Measurements from ENCODE around the genes MUC17, COL26A1, CUX1 and RASA4B.

DNA sequence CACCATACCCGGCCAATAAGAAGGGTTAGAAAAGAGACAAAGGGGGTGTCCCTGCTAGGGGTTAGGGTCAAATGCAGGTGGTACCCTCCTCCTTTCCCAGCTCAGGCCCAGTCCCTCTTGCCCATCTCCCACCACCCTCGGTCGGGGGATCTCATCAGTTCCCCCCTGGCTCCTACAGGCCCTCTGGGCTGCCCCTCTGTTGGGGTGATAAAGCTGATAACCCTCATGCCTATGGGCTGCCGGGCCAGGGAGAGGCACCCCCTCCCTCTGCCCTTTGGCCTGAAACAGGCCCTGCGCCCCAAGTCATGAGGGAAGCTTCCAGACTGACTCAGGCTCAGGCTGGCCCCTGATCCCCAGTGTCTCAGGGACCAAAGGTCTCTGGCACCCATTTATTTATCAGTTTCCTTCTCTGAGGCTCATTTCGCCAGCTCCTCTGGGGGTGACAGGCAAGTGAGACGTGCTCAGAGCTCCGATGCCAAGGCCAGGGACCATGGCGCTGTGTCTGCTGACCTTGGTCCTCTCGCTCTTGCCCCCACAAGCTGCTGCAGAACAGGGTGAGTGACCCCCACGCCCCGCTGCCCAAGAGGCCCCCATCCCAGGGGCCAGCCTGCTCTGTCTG is at the start of gene MUC17:
TSS of gene MUC17 (plus strand) at position 418 of the 619 bp plus-strand sequence.
- RRBS = no CpG with 5 or more reads among the region's 12 CpGs

DNA sequence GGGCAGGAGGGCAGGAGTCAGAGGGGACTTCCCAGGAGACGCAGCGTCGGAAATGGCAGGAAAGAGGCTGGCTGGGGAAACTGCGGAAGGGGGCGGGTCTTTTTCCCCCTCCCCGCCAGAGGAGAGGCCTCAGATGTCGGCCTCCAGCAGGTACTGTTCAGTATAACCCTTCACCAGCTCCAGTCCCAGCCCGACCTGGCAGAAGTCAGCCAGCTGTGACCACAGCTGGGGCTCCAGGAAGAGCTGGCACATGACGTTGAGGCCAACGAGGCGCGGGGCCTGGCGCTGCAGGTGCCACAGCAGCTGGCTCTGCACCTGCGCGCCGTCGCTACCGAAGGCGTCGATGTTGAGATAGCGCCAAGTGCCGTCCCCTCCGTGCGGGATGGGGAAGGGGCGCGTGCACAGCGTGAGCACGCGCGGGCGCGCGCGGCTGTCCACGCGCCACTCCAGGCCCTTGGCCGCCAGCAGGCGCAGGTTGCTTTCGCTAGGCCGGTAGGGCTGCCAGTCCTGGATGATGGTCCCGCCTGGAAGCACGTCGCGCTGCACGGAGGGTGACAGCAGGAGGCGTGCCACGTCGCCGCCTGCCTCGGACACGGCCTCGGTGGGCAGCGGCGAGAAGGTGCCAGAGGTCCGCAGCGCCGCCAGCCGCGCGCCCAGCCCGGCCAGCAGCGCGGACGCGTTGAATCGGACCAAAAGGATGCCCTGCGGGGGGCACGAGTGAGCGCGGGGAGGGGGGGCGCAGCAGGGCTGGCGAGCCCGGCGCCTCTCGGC is 6.8 kb upstream of the VGF start:
- RRBS = 3% methylated on average over 12 of the region's 75 CpGs

GRCh38 chr7:101214770-101215172 is 2.6 kb downstream of the PLOD3 start:
- RRBS = no CpG with 5 or more reads among the region's 12 CpGs

GRCh38 chr7:101235723-101235999 is 1.9 kb downstream of the CLDN15 start:
- RRBS = no CpG with 5 or more reads among the region's 6 CpGs

DNA sequence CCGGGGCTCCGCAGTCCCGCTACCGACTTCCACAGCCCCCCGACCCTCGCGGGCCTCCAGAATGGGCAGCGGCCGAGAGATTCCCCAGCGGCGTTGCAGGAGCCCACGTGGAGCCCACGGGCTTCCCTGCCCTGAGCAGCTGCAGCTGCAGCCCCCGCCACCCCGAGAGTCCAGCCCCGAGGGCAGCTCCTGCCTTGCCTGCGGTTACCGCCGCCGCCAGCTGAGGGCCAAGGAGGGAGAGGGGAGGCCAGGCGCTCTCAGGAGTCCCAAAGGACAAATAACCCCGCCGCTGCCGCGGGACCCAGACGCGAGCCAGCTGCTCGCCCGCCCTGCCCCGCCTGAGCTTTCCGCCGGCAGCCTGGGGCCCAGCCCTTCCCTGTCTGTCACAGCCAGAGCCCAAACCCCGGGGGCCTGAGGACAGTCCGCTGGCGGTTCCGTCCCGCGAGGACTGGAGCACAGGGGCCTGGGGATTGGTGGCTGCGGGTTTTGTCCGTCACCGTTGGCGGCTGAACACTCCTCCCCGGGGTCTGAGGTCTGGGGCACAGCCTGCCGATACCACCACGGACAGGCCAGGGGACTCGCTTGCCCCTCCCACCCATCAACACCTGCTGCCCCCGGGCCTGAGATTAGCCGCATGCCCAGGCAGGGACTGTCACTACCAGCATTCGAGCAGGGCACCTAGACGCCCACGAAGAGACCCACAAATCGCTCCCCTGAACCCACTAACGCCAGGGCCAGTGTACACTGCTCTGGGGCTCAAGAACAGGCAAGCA is 21.5 kb downstream of the IFT22 start:
- RRBS = 14% methylated on average over 4 of the region's 53 CpGs

DNA sequence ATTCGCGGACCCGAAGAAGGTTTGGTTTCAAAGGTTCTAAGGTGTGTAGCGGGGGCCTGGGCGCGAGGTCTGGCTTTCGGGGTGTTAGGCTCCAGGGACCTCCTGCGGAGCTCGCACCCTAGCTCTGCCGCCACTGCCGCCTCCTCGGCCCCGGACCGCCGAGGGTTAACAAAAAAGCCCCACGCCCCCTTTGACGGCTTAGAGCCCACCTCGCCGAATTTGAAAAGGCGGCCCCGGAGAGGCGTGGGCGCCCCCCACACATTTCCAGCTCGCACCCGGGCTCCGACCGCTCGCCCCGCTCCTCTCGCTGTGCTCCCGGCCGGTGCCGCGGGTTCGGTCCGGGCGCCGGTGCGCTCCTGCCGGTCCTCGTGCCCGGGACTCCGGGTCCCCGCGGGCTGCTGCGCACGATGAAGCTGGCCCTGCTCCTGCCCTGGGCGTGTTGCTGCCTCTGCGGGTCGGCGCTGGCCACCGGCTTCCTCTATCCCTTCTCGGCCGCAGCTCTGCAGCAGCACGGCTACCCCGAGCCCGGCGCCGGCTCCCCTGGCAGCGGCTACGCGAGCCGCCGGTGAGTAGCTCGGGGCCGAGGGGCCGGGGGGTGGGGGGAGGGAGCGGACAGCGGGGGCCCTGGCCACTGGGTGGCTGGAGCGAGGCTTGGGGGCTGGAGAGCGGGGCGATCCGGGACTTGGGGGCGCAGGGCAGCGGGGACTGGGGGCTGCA is at the start of gene COL26A1:
TSS of gene COL26A1 (plus strand) at position 250 of the 717 bp plus-strand sequence.
- RRBS = 5% methylated on average over 42 of the region's 75 CpGs

GRCh38 chr7:101537177-101537589 is 91.9 kb downstream of the MYL10 start:
- RRBS = 71% methylated on average over 4 of the region's 8 CpGs

- RRBS = no CpG with 5 or more reads among the region's 21 CpGs
These were observed 26.9 kb downstream of the MYL10 start for GRCh38 chr7:101602127-101602739.

DNA sequence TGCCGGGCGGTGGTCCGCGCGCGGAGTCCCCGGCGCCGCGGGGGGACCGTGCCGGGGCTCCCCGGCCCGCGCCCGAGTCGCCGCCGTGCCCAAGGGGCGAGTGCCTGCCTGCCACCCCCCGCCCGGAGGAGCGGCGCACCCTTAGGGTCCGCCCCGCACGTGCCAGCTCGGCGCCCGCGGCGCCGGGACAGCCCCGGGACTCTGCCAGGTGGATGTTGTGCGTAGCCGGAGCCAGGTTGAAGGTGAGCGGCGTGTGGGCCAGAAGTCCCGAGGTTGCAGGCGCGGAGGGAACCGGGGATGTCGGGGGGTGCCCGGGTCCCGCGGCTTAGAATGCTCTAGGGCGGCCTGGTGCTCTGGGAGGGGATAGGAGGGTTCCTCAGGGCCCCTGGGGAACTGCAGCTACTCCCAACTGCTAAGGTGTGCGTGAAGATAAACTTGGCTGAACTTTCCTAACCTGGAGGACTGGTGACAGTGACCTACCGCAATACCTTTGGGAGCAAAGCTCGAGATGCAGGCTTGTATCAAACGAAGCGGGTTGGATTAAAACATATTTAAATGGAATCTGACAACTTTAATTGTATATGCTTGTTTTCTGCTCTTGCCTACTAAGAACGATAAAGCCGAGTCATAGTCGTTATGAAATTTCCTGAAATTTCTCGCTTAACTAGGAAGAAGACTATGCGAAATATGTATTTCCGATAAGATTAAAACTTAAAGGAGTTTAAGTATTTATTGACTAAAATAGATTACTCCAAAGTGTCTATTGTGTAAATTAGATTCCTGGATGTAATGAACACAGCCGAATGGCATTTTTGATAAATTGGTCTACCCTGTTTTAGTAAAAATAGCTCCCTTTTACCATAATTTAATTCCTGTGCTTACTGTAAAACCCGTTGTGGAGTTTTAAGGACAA is at the start of gene CUX1:
TSS of gene CUX1 (plus strand) at position 199 of the 913 bp plus-strand sequence.
- RRBS = 5% methylated on average over 28 of the region's 60 CpGs

- RRBS = 42% methylated on average over 1 of the region's 14 CpGs
These were observed 41.6 kb downstream of the CUX1 start for GRCh38 chr7:101858844-101859544.

DNA sequence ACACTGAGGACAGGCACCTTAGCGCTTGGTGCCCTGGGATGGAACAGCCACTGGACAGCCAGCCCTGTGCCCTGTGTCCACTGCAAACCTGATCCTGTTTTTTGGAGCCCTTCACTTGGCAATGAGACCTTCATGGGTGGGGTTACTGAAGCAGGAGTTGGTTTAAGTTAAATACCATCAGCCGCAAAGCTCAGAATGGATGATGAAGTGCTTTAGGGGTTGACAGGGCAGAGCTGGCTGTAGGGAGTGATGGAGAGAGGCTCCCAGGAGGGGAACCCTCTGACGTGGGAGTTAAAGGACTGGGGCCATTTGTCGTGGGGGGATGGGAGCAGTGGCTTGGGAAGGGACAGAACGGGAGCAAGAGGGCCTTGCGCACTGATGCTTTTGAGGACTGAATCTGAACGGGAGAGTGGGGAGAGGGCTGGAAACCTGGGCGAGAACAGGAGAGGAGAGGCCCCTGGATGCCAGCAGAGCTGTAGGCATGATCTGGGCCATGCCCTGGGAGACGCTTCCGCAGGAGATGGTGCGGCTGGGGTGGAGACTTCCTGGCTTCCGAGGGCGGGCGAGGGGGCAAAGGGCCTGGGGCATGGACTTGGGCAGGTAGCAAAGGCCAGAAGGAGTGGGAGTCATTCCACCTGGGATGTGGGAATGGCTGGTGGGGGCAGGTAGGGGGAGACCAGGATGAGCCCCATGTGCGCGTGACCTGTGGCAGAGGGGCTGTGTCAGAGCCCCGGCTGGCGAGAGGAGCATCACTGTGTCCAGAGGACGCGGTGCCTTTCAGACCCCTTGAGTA is 51.3 kb downstream of the CUX1 start:
- RRBS = no CpG with 5 or more reads among the region's 20 CpGs

- RRBS = 92% methylated on average over 3 of the region's 17 CpGs
These were observed 52.9 kb downstream of the CUX1 start for GRCh38 chr7:101869998-101871060.

DNA sequence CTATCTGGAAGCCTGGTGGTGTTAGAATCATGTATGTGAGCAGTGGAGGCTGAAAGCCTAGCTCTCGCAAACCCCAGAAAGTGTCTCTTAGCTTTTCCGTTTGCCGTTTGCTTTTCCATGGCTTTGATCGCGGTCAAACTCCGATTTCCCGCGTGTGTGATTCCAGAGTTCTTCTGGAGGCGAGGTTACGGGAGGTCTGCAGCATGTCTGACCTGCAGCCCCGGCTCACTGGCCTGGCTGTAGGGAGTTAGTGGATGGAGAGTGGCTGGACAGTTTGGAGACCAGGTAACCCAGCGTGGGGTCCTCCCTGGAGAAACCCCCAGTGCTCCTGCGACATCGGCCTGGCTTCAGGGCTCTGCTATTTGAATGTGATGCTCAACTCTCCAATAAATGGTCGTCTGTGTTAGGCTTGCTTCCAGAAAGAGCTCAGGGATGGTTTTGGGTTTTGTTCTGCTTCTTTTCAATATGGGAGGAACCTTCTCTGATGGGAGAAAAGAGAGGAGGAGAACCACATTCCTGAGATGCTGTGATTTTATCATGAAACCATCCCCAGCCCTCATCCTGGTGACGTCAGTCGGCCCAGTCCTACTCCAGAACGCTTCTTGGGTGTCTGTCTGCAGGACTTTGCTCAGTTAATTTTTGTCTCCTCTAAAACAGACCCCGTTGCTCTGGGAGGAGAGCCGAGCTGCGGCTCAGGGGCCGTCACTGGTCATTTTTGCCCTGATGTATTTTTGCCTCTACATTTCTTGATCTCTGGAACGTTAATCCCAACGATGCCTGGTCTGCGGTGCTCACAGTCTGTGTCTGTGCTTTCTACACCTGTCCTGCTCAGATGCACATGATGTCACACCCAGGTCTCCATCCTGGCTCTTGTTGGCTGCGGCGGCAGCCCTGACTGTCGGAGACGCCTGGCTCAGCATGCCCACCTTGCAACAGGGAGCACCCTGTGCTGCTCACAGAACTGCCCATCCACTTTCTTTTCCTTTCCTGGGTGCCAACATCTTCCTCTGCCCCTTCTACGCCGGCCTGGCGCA is 105.8 kb downstream of the CUX1 start:
- RRBS = no CpG with 5 or more reads among the region's 32 CpGs

DNA sequence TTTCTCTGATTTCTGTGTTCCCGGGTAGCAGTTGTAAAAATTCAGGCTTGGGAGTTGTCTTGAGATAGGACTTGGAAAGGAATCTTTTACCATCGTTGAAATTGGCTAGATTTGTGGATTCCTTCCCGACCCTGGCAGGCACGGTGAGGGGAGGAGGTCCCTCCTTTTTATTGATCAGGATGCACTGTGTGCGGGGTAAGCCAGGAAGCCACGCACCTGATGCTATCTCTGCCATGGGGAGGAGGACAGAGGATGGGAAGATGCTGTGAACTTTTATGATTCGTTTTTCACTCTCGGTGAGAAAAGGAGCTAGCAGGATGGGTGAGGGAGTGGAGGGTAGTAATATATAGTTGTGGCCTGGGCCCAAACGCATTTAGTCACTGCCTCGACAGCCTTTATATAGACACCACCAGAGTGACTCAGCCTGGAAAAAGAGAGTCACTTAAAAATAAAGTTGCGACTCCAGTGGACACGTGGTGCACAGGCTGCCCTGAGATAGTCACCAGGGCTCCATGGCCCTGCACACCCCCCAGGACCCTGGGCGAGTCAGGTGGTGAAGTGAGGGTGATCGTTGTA is 106.6 kb downstream of the CUX1 start:
- RRBS = no CpG with 5 or more reads among the region's 14 CpGs

DNA sequence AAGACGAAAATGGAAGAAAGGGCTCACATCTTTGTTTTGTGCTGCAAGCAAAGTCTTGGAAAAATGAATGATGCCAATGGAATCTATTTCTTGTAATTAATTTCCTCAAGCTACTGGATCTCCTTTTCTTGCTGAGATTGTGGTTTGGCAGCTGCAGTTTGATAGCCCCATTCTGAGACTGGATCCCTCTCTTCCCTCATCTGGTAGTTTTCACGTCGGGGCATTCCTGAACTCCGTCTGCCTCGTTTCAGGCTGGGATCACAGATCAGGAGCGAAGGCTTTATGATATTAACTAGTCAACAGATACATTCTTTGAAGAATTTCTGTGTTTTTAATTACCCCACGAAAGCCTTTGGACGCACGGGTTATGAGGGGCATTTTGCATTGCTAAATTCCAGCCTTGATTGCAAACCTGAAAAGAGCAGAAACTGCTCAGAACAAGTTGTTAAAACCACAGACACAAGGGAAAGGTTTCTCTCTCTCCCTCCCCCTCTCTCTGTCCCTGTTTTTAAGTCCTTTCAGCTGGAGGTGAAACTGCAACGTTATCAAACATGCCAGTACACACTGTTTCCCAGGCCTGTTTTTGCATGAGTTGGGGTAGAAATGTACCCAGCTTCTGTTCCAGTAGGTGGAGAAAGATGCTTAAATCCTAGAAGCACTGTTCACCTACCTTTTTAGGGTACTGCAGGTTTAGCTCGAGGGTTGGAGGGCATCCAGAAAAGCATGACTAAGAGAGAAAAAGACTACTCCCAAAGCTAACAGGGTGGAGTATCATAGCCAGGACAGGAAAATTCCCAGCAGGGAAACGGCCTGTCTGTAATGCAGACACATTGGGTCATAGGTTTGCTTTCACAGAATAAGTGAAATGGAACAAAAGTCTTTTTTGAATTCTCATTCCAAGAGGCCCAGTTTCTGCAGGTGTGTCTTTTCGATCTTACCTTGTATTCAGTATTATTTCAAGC is 124.3 kb downstream of the CUX1 start:
- RRBS = no CpG with 5 or more reads among the region's 13 CpGs

GRCh38 chr7:102061750-102062430 is 224.8 kb upstream of the SH2B2 start:
- RRBS = 100% methylated on average over 1 of the region's 13 CpGs

DNA sequence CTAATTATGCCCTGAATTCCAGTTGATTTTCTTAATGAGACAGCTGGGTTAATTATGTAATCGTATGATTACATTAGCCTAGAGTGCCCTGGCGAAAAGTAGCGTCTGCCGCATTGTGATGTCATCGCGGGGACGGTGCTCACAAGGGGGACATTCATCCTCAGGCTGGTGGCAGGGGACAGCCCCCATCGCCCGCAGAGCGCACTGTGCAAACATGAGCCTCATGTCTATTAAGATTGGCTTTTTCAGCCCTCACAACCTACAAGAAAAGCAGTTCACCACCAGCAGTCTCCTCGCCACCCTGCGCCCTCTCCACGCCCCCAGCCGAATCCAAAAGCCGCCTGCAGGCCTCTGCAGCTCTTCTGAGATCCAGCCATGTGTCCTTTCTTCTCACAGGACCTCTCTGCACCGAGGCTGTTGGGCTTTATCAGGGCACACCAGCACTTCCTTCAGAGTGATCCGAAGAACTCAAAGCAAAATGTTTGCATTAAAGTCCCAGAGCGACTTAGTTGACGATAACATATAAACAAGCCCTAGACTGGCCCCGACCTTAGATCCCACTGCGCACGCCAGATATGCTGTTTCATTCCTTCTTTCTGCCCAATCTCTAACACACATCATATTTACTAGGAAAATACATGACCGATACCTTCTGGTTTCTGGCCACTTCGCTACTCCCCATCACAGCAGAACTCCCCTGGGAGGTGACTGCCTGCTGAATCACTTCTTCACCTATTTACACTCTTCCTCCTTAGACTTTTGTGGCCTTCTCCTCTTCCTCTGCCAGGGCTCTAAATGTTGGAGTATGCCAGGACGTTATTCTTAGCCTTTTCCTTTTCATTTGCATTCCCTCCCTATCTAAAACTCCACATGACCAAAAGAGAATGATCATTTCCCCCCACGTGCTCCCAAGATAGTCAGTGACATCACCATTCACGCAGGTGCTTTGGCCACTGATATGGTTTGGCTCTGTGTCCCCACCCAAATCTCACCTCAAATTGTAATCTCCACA is 206.0 kb upstream of the SH2B2 start:
- RRBS = no CpG with 5 or more reads among the region's 27 CpGs

DNA sequence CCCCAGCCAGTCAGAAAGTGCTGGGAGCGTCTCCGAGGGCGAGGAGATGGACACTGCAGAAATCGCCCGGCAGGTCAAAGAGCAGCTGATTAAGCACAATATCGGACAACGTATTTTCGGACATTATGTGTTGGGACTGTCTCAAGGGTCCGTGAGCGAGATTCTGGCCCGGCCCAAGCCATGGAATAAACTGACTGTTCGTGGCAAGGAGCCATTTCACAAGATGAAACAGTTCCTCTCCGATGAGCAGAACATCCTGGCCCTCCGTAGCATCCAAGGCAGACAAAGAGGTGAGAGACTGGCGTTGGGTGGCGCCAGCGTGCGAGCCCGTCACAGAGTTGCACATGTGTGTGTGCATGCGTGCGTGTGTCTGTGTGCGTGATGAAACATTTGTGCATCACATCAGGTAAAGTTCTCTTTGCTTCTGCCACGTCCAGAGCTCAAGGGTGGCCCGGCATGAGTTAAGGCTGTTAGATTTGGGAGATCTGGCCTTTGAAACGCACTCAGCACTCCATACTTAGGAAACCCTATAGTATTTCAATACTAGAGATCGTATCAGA is 89.6 kb upstream of the SH2B2 start:
- RRBS = 96% methylated on average over 3 of the region's 26 CpGs

DNA sequence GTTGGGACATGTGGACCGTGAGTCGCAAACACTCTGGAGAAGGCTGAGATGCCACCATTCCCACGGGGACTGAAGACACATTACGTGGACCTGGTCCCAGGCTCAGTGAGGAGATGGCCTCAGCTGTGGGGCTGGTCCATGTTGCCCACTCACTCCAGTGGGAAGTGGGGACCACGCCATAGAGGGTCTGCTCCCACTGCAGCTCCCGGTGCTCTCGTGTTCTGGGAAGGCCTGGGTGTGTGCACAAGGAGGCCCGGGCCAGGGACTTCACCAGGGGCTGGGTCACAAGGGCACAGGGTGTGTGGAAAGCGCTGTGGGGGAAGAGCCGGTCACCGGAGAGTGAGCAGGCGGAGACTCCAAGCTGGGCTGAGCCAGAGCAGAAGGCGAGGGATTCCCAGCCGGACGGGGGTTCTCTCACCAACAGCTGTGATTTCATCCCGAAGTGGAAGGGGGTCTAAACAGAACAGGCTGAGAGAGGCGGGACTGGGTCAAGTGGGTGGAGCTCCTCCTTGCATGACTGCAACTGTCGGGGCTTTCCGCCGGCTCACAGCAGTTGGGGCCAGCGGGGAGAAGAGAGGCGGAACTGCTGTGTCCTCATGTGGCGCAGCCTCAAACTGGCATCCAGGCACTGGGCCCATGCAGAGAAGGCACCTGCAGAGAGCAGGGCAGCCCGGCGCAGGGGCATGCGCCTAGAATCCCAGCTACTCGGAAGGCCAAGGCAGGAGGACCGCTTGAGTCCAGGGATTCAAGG is 7.7 kb upstream of the ORAI2 start:
- RRBS = 90% methylated on average over 9 of the region's 28 CpGs

DNA sequence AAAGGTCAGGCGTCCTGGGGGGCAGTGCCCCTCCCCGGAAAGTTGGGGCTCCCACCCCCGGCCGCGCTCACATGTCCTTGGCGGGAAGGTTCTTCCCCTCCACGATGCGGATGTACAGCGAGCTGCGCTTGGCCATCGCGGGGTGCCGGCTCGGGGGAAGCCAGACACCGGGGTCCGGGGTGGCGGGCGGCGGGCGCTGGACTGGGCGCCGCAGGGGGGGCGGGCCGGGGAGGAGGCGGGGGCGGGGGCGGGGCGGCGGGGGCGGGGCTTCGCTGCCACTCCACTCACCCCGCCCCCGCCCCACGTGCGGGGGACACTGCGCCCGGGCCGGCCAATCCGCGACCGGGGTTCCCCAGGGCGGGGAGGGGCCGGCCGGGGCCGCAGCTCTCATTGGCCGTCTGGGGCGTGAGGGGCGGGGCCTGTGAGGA is at the start of gene RASA4B:
TSS of gene RASA4B (minus strand) at position 203 of the 428 bp plus-strand sequence.
- RRBS = no CpG with 5 or more reads among the region's 48 CpGs

Measured in islet of Langerhans (tissue), 1 donor.